Hair follicular keratinocyte (primary cell): ENCODE measurements around the genes CNOT9, CYP27A1, RETREG2 and ABCB6.

DNA sequence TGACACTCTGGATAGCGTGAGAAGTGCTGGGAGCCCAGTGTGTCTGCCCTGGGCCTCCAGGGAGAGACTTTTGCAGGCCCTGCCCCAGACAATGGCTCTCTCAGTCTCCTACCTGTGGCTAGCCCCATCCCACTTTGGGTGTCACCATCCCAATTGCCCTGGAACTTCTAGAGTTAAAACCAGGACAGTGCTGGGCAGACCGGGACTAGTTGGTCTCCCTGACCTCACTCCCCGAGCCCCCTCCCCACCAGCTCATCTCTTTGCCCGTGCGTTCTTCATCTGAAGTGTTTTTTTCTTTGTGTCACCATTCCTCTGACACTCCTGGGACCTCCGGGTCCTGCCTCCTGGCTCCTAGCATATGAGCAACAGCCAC is 354 bp downstream of the VIL1 start:
- RAMPAGE, long total RNA, result no peak

DNA sequence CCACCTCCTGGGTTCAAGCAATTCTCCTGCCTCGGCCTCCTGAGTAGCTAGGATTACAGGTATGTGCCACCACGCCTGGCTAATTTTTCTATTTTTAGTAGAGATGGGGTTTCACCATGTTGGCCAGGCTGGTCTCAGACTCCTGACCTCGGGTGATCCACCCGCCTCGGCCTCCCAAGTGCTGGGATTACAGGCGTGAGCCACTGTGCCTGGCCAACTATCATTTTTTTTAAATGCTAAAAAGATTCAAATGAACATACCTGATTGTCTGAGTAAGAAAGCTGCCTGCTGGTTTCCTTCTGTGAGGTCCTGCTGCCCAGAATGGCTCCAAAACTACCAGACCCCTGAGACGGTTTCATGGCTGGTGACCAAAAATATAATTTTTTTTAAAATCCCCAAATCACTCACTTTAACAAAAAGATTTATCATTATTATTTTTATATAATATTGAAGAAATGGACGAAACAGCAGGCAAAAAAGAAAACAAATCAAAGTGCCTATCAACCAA is 18.5 kb downstream of the USP37 start:
- RAMPAGE, long total RNA, result no peak

GRCh38 chr2:218568399-218569080 is at the start of gene CNOT9:
CNOT9 (plus strand) TSS chr2:218568839.
- RAMPAGE, long total RNA, result start-site peak on the plus strand at chr2:218568822-218568927, 328 and 966 reads in 2 replicates

GRCh38 chr2:218570709-218571144 is 2.1 kb downstream of the CNOT9 start:
- RAMPAGE, long total RNA, result no peak

DNA sequence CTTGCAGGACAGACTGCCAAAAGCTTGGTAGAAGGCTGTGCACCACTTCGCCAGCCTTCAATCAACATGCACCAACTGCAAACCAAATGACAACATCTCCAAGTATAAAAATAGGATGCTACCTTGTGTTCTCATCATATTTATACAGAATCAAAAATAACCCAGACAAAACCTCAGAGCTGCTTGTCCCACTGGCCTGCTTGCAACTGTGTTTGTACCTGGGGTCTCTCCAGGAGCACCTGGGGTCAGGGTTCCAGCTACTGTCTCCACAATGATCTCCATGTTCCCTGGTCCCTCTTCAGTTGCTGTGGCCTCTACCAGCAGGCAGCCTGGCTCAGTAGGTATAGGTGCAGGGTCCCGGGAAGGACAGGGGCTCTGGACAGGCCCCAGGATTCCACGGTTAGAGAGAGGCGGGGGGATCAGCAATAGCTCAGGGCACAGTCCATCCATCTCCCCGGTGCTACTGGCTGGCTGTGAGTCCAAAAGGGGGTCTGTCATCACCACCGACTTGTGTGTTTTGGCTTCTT is 3.4 kb downstream of the ZNF142 start:
- RAMPAGE, long total RNA, result no peak

- RAMPAGE, long total RNA, result no peak
Measured at GRCh38 chr2:218659834-218660286, 377 bp downstream of the BCS1L start.

- RAMPAGE, long total RNA, result no peak
Measured at GRCh38 chr2:218731481-218732008, 20.9 kb downstream of the TTLL4 start.

GRCh38 chr2:218781432-218782231 is at the start of gene CYP27A1:
CYP27A1 (plus strand) TSS chr2:218782147.
- RAMPAGE, long total RNA, result no peak

DNA sequence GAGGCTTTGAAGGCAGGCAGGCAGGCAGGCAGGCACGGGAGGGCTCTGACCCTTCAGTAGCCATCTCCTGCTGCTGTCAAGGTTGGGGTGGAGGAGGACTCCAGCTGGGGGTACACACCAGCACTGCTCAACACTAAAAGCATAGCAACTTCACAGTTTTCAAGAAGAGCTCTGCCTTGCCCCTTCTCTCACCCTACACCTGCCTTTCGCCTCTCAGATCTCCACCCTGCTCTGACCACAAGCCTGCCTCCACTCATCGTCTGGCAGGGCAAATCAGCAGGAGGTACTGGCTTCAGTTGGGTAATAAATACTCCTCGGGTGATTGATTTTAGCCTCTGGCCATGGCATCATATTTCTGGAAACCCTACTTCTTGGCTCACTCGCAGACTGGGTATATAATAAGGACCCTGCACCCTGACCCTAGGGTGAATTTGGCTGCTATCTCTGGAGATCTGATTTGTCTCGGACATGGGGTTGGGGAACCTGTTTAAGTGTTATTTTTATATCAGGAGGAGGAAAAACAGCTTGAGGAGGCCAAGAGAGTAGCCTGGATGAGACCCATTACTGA is 24.9 kb upstream of the WNT6 start:
- RAMPAGE, long total RNA, result no peak

GRCh38 chr2:218983677-218983928 is 1.4 kb downstream of the FEV start:
- RAMPAGE, long total RNA, result no peak

GRCh38 chr2:218999706-219000921 is 6.9 kb upstream of the CRYBA2 start:
- RAMPAGE, long total RNA, result no peak

- RAMPAGE, long total RNA, result no peak
Measured at GRCh38 chr2:219177982-219179001, at the start of gene RETREG2. RETREG2 (plus strand) TSS chr2:219178275.

DNA sequence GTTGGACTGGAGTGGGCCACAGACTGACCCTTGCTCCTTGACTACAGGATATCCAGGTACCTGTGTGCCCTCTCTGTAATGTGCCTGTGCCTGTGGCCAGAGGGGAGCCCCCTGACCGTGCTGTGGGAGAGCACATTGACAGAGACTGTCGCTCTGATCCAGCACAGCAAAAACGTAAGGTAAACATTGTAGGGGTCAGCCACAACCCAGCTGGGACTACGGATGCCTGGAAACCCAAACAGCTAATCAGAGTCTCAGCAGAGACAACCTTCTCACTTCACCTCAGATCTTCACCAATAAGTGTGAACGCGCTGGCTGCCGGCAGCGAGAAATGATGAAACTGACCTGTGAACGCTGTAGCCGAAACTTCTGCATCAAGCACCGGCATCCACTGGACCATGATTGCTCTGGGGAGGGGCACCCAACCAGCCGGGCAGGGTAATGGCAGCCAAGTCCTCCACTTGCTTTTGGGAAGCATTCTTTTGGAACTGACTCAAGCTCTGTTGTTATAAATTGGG is 1.1 kb downstream of the ZFAND2B start:
- RAMPAGE, long total RNA, result no peak

- RAMPAGE, long total RNA, result no peak
Measured at GRCh38 chr2:219218632-219219226, at the start of gene ABCB6. ABCB6 (minus strand) TSS chr2:219218958.

- RAMPAGE, long total RNA, result no peak
Measured at GRCh38 chr2:219219425-219219825, 667 bp upstream of the ABCB6 start.

DNA sequence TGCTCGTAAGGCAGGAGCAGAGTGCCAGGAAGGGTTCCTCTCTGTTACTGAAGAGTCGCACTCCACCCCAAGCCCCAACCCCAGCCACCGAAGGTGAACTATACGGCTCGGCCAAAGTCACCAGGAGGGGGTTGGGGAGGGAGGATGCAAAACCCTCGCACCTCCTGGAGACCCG is 250 bp downstream of the TUBA4A start:
- RAMPAGE, long total RNA, result no peak

- RAMPAGE, long total RNA, result no peak
Measured at GRCh38 chr2:219383076-219383402, 4.7 kb downstream of the DNPEP start.

DNA sequence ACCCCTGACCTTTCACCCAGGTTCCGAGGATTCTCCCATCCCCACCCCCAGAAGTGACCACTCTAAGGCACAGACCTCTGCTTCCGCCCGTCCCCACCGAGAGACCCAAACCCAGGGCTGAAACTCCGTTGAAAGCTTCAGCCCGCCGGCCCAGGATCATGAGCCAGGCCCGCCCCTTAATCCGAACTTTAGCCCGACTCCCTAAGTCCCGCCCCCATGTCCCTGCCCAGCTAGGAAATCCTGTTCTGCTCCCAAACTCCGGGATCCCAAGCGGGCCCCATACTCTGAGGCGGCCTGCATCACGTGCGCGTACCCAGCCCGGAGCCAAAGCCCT is 542 bp downstream of the DNPEP start:
- RAMPAGE, long total RNA, result no peak

DNA sequence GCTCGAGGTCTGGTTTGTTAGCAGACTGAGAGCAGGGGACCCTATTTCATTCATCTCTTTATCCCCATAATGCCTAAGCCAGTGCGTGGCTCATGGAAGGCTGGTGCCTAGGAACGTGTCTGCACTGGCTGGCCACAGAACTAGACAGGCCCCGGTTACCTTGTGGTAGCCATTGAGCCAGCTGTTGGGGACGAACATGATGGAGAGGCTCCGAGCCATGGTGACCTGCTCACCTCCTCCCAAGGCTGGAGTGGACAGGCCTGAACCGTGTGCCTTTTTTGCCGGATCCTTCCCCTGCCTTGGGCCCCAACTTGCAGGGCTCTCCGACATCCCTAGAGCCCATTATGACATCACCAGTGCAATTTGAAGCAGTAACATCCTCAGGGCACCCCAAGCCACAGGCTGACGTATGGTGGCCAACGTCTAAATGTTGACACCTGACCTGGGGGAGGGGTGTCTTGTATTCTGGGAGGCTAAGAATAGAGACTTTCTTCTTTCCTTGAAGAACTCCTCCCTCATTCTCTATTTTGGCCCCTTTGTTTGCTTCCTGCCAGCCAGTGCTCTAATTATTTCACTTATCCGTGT is 12.1 kb upstream of the DNPEP start:
- RAMPAGE, long total RNA, result no peak

GRCh38 chr2:219408130-219408537 is 10.0 kb upstream of the DES start:
- RAMPAGE, long total RNA, result no peak